Suprapubic skin (tissue), 4 donors: ENCODE measurements around a stretch of chr22.

DNA sequence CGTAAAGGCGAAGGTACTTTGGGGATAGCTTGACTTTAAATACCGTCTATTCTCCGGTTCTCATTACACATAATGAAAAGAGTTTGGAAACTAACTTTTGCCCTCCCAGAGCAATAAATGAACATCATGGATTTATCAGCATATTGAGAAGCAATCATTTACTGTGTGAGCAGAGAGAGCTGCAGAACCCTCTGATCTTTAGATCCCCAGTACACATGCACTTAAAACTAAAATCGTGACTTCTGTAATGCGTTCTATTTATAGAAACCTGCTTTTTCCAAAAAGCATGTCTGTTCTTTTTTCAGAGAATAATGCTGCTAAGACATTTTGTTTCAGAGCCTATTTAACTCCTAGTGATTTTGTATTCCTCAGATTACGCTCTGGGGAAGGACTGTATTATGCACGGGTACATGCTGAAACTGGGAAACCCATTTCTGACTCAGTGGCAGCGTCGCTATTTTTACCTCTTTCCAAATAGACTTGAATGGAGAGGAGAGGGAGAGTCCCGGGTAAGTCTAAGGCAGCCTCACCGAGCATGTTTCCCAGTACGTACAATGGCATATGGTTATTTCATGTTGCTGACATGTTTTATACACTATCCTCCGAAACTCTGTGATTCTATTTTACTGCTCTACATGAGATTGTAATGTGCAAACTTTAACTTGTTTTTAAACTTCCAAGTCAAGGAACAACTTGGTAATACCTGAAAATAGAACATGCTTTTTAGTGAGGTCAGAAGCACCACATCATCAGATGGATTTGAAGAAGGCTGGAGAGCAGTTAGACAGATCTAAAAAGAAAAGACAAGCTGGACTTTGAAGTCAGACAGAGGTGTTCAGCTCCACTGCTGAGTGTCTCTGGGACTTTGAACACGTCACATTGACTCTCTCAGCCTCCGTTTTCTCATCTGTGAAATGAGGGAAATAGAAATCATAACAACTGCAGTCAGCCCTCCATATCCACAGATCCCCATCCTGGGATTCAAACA lies 23.8 kb upstream of the MYO18B start:
- PRO-cap: no peak
- RAMPAGE, long total RNA, 4 experiments: no peak in any of the 4 experiments

DNA sequence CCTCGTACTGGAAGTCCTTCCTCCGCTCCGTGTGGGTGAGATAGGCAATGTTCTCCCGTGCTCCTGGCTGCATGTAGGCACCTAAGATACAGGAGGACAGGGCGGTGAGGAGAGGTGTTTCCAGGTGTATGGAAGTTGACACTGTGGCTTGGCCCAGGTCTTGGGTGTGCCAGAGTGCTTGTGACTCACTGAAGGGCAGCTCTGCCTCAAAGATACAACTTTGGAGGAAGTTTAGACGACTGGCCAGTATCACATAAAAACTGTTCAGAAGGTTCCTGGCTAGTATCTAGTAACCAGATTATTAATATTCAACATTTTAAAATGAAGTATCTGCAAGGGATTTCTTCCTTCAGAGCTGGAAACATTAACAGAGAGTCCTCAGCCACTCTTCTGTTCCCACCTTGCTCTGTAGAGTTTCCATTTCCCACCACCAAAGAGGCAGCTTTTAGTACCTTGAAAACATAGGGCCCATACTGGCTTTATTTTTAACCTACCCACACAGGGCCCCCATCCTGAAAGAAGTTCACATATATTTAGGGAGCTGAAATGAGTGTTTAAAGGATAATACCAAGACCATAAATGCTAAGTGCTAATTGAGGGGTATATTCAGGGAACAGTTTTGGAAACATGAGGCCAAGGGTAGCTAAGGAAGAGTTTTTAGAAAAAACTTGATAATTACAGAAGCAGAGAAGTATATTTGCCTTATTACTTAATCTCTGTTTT lies 8.8 kb downstream of the SRRD start:
- PRO-cap: no peak
- RAMPAGE, long total RNA, 4 experiments: start-site peak on the plus strand in 1 of 4 experiments, centred at position 378 of the sequence, 14 reads per replicate

GRCh38 chr22:26534105-26534870 lies 22.0 kb upstream of the TFIP11 start:
- PRO-cap: no peak
- RAMPAGE, long total RNA, 4 experiments: no peak in any of the 4 experiments

DNA sequence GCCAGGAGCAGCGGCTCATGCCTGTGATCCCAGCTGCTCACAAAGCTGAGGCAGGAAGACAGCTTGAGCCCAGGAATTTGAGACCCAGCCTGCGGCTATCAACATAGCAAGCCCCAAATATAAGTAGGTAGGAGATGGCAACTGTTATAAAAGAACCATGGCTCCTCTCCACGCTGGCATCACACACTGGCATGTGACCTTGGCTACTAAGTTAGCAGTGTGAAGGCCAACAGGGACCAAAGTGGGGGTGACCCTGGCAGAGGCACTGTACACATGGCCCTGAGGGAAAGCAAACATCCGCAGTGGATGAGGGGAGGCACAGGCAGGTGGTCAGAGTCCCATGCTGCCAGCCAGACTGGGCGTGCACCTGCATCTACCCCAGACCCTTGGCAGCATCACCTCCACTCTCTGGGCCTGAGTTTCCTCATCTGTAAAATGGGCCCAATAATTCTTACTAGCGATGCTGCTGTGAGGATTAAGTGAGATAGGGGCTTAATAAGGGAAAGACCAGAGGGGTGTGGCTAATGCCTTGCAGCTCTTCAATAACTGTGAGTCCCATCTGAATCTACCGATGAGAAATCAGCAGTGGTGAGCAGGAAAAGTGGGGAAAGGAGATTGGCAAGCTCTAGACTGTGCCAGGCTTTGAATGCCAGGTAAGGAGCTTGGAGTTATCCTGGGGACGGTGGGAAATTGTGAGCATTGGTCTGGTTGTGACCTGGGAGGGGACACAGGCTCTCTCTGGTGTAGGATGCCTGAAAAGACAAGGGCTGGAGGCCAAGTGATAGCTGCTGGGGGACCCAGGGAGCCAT lies 32.8 kb downstream of the TPST2 start:
- PRO-cap: no peak
- RAMPAGE, long total RNA, 4 experiments: no peak in any of the 4 experiments

- PRO-cap: no peak
- RAMPAGE, long total RNA, 4 experiments: no peak in any of the 4 experiments
Observed at GRCh38 chr22:26560676-26561116, 29.2 kb downstream of the TPST2 start.

GRCh38 chr22:26740133-26740810 lies 118.5 kb downstream of the CRYBA4 start:
- PRO-cap: no peak
- RAMPAGE, long total RNA, 4 experiments: no peak in any of the 4 experiments

DNA sequence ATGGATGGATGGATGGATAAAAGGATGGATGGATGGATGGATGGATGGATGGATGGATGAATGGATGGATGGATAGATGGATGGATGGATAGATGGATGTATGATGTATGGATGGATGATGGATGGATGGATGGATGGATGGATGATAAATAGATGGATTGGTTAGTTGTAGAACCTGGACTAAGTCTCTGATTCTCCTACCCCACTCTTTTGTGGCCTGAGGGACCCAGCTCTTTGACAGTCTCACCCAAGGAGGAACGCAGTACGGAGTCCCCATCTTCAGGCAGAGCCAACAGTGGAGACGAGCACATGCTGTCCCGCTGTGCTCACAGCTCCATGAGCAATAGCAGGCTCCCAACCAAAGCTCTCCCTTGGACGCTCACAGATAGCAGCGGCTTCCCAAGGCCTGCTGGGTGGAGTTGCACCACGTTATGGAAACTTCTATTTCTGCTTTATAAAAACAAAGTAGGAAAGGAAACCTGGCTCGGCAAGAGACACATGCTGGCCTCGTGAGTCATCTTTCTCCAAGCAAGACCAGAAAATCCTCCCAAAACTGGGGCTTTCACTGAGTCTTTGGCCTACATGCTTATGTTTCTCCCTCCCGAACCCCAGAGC lies 483.7 kb downstream of the CRYBA4 start:
- PRO-cap: no peak
- RAMPAGE, long total RNA, 4 experiments: no peak in any of the 4 experiments

DNA sequence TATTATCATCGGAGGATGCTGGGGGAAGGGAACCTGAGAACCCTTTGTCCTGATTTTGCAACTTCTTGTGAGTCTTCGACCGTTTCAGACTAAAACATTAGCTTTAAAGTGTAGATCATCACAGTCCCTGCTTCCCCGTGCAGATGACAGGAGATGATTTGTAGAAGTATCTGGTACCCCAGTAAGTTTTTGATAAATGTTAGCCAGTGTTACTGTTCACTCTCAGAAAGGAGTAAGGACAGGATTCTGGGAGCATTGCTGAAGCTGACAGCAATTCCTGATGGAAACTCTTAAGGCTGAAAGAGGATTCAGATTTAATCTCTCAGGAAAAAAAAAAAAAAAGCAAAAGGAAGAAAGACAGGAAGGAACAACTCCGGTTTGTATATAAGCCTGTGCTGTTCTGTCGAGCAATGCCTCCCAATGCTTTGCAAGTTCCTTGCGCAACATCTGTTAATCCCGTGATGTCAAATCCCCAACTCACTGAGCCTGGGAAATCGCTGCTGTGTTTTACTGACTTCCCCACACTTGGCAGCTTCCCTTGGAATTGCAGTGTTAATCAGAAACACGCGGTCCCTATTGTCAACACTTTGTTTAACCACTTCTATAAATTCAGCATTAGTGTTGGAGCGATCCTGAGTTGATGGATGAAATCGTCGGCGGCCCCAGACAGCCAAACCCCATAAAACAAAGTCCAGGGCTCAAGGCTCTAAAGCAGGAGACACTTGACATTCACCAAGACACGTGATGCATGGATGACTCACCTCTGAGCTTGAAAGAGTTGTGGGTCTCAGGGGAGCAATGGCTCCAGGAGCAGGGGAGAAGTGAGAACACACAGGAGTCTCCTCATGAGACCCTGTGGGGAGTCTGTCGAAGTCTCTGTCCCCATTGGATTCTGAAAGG lies 589.1 kb downstream of the MN1 start:
- PRO-cap: no peak
- RAMPAGE, long total RNA, 4 experiments: no peak in any of the 4 experiments

- PRO-cap: no peak
- RAMPAGE, long total RNA, 4 experiments: no peak in any of the 4 experiments
Observed at GRCh38 chr22:27224397-27225081, 577.0 kb downstream of the MN1 start.

DNA sequence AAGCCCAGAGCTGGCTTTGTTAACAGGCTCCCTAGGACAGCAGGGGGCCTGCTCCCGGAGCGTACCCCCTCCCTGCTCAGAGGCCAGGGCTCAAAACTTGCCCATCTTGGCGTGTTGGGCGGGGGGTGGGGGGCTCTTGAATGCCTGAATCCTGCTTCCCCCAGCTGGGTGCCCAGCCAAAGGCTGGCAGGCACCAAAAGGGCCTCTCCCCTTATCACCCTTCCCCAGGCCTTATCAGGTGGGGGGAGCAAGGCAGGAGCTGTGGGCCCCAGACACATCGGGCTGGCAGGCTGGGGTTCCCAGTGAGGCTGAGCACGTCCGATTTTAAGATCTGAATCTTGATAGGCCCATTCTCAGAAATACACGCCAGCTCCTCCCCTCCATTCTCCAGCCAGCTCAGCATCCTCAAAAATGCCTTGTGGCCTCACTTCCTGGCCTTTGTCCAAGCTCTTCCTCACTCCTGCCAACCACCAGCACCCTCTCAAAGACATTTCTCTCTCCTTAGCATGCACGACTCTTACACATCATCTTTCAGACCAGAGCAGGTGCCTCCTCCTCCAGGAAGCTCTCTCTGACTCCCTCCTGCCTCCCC lies 384.8 kb downstream of the MN1 start:
- PRO-cap: no peak
- RAMPAGE, long total RNA, 4 experiments: no peak in any of the 4 experiments

- PRO-cap: no peak
- RAMPAGE, long total RNA, 4 experiments: no peak in any of the 4 experiments
Observed at GRCh38 chr22:27462031-27462642, 339.4 kb downstream of the MN1 start.

GRCh38 chr22:27748830-27749333 lies 52.7 kb downstream of the MN1 start:
- PRO-cap: no peak
- RAMPAGE, long total RNA, 4 experiments: no peak in any of the 4 experiments

DNA sequence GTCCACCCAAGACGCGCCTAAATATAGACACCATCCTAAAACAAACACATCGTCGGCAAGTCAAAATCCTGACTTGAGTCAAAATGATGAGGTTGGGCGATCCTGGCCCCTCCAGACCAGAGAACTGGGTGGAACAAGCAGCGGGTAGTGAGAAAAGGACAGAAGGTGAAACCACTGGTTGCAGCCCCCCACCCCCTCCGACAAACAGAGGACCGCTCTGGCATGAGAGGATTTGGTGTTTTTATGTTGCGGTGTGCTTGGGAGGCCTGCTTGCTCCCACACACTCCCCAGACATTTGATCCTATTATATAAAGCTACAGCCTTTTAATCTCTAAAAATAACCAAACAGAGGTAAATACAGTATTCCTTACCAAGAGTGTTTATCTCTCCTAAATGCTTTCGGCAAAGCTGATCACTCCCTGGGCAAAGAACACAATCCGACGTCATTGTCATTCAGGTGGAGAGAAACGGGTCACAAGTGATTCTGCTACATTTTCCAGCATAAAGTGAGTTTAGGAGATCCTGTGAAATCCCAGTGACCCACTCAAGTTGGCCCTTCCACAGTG lies 10.1 kb downstream of the MN1 start:
- PRO-cap: no peak
- RAMPAGE, long total RNA, 4 experiments: no peak in any of the 4 experiments

DNA sequence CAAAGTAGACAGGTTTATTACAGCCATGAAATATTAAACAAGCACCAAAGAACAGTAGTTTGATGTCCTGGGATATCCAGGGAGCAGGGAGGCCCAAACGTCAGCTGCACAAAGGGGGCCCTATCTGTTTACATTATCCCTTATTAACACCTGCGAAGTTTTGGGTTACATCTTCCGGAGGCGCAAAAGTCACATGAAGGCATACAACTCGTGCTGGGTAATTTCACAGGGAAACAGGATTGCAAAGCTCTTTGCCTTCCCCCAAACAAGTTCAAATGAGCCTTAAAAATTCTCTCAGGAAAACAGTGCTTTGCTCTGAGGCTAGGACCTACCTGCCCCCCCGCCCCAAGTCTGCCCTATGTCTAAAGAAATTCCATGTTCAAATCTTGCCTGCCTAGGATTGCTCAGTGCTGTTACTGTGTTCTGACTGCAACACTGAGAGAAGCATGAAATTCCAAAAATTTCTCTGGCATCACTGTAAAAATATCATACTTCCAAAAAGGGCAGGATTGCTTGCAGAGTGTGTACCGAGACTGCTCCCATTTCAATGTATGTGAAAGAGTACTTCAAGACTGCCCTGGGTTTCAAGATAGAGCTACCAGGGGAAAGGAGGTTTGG lies 8.9 kb downstream of the MN1 start:
- PRO-cap: no peak
- RAMPAGE, long total RNA, 4 experiments: no peak in any of the 4 experiments

DNA sequence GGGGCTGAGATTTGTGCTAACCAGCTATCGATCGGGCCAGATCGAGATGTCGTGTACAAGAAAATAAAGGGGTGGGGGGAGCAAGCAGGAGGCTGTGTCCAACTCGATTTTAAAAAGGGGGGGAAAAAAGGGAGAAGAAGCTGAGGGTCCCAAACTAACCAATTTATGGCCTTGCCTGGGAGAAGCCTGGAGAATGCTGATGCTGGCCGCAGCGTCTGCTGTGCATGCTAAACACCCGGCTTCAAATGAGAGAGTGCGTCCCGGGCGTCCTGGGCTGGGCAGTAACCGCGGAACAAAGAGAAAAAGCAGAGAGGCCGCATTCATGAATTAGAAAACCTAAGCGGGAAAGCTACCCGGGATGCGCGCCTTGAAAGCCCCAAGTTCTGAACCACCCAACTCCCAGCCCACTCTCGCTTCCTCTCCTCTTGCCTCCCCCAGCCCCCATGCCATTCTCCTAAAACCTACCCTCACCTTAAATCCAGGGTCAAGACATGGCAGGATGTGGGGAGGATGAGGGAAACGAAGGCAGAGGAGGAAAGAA lies 6.5 kb downstream of the MN1 start:
- PRO-cap: no peak
- RAMPAGE, long total RNA, 4 experiments: no peak in any of the 4 experiments

- PRO-cap: no peak
- RAMPAGE, long total RNA, 4 experiments: no peak in any of the 4 experiments
Observed at GRCh38 chr22:27810393-27811068, 9.0 kb upstream of the MN1 start.

GRCh38 chr22:27852235-27853140 lies 50.9 kb upstream of the MN1 start:
- PRO-cap: no peak
- RAMPAGE, long total RNA, 4 experiments: no peak in any of the 4 experiments

DNA sequence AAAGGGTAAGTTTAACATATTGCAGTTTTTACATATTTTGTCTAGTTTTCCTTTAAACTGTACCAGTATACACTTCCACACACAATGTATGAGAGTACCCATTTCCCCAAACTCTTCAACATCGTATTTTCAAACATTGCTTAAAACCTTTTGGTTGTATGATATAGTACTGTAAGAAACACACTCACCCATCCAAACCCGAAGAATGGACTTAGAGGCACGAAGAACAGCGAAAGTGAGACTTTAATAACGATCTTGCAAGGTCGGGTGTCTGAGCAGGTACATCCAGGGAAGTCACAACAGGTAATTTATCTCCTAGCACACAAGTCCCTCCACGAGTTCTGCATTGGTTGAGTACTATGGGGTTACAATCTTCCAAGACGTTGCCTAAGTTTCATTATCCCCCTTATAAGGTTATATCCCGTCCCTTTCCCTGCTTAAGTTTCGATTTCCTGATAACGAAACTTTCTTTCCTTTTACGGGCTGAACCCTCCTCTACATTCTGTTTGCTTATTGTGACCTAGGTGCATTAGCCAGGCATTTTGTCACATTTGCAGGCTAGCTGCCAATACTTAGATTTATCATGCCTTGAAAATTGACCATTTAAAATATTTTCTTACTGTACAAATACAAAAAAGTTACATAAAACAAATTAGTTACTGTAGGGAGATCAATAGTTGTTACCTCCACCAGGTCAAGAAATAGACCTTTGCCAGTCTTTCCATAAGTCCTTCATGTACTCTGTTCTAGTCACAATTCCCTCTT lies 14.1 kb upstream of the PITPNB start:
- PRO-cap: no peak
- RAMPAGE, long total RNA, 4 experiments: no peak in any of the 4 experiments

GRCh38 chr22:28019204-28019842 lies 100.3 kb upstream of the PITPNB start:
- PRO-cap: no peak
- RAMPAGE, long total RNA, 4 experiments: no peak in any of the 4 experiments

GRCh38 chr22:28484553-28485518 lies 194.8 kb downstream of the TTC28 start:
- PRO-cap: no peak
- RAMPAGE, long total RNA, 4 experiments: no peak in any of the 4 experiments